Heart (tissue), 3 donors: ENCODE measurements around a stretch of chr2.

GRCh38 chr2:238258070-238258787, 18.4 kb upstream of the HES6 start:
- RAMPAGE, long total RNA, 2 experiments, result no peak in any of the 2 experiments

- RAMPAGE, long total RNA, 2 experiments, result no peak in any of the 2 experiments
Observed at GRCh38 chr2:238265165-238265472, 23.3 kb downstream of the PER2 start.

DNA sequence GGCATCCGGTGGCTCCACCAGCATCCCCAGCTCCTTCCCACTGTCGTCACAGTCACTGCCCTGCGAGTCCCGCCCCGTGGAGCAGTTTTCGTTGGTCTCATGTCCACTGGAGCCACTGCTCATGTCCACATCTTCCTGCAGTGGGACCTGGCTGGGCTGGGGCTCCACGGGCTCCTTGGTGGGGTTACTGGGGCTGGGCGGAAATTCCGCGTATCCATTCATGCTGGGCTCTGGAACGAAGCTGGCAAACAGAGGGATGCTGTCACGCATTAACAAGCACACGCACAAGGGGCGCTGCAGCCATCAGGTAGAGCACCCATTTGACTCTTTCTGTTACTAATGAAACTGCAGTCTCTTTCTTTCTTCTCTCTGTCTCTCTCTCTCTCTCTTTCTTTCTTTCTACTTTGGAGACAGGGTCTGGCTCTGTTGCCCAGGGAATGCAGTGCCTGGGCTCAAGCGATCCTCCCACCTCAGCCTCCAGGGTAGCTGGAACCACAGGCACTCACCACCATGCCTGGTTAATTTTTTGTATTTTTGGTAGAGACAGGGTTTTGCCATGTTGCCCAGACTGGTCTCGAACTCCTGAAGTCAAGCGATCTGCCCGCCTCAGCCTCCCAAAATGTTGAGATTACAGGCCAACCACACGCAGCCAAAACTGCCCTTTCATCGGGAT, 10.6 kb downstream of the PER2 start:
- RAMPAGE, long total RNA, 2 experiments, result no peak in any of the 2 experiments

- RAMPAGE, long total RNA, 2 experiments, result no peak in any of the 2 experiments
Observed at GRCh38 chr2:238328353-238329396, 8.4 kb downstream of the TRAF3IP1 start.

- RAMPAGE, long total RNA, 2 experiments, result no peak in any of the 2 experiments
Observed at GRCh38 chr2:238418244-238418966, 8.3 kb upstream of the ASB1 start.

DNA sequence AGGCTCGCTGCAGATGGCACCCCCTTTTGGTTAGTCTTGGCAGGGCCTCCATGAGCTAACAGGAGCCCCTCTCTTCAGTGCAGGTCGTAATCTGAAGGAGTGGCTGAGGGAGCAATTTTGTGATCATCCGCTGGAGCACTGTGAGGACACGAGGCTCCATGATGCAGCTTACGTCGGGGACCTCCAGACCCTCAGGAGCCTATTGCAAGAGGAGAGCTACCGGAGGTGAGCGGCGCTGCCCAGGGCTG, 6.7 kb downstream of the ASB1 start:
- RAMPAGE, long total RNA, 2 experiments, result no peak in any of the 2 experiments

DNA sequence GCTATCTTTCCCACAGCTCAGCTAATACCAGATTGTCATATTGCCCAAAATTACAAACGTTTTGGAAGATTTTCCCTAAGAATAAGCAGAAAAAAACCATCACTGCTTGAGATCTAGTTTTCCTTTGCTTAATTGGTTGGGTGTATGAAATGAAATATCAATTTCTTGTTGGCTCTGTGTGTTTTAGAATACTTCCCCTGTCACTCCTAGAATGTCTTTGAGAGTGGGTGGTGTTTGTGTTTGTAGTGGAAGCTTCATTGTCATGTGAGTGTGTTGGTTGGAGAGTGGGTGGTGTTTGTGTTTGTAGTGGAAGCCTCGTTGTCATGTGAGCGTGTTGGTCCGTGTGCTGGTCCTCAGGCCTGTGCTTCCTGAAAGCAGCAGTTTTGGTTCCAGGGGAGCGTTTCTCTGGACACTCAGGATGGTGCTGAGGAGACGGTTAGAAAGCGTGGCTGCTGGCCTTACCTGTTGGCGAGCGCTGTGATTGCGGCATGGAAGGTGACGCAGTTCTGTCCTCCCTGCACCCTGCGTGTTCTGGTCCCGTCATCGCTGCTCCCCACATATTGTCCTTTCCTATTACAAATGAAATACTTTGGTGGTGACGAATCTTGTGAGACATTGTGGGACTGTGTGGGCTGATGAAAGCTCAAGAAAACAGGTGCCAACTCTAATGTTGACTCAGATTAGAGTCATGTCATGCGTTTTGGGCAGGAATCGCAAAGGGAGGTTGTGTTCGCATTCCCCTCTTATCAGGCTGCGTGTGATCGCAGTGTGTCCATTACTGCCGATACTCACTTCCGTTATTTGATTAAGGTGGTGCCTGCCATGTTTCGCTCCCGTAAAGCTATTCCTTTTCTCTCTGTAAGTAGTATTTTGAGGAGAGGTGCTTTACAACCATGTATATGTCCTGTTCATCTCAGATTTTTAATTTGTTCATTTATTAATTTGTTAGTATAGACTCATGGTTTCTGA, 12.6 kb downstream of the ASB1 start:
- RAMPAGE, long total RNA, 2 experiments, result no peak in any of the 2 experiments

DNA sequence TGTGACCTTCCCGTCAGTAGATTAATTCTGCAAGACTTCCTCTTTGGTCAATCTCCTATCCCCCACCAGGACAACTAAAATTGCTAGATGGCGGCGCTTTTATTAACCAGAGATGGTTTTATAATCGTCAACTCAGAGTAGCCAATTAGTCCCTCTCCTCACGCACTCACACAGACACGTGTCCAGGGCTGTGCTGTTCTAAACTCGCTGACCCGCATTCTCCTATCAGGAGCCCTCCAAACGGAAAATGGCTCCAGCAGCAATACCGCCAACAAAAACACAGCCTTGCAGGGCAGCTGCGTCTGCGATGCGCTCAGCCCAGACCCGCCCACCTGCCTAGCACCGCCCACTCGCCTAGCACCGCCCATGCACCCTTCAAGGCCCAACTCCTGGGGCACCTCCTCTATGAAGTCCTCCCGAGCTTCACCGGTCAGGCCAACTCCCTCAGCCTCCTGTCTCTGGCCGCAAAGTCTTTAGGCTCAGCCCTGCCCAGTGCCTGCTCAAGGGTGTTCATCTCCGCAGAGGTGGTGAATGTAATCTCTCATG, 119.6 kb downstream of the TWIST2 start:
- RAMPAGE, long total RNA, 2 experiments, result no peak in any of the 2 experiments

- RAMPAGE, long total RNA, 2 experiments, result no peak in any of the 2 experiments
Observed at GRCh38 chr2:239066411-239066809, 218.5 kb downstream of the TWIST2 start.

GRCh38 chr2:239098298-239098709, 250.4 kb downstream of the TWIST2 start:
- RAMPAGE, long total RNA, 2 experiments, result no peak in any of the 2 experiments

DNA sequence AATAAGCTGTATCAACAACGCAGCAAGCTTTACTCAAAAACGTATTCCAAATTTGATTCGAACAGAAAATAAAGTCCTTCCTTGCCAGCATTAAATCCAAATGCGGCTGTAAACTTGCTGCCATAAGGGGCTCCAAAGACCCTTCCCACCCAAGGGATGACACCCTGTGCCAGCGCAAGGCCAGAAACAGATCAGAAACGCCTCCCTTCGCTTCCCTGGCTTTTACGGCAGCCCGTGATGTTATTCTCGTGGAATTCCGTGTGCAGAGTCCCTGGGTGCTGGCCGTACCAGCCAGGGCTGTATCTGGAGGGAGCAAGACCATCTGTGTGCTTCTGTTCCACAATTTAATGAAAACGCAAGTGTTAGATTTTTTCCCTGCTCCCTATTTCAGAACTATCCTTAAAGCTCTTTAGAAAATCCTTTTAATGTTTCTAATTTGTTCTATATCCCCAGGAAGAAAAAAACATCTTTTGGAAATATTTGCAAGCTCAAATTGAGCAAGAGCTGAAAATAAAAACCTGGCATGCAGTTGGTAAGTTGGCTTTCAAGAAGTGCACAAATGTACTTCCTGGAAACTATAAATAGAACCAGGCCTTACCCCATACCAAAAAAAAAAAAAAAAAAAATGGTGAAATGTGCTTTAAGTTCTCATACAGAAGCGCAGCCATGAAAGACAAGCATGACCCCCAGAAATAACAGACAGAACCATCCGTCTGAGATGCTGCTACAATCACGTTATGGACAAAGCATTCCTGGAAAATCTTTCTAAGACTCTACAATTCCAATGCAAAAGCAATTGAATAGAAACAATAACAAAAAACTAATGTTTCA, 178.7 kb downstream of the HDAC4 start:
- RAMPAGE, long total RNA, 2 experiments, result no peak in any of the 2 experiments

DNA sequence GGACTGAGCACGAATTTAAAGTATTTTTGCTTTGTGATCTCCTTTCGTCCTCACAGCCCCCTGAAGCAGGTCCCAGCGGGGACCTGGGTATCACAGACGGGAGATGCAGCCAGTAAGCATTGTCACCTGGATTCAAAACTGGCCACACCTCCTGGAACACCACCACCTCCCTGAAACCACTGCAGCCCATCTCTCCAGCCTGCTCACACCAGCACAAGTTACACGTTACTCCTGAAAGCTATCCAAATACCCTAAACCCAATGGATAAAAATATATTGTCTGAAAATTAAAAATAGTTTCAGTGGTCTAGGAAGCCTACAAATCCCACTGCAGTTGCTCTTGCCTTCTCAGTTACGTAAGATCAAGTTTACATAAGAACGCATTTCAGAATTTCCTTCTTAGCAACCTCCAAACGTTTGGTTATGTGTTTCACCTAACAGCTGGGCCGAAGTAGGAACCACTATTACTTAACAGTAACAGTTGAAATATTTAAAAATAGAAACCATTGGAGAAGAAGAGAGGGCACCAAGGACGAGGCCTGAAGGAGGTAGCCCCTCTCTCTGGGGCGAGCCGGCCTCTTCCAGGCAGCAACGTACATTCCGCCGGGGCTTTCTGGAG, 178.0 kb downstream of the HDAC4 start:
- RAMPAGE, long total RNA, 2 experiments, result no peak in any of the 2 experiments

GRCh38 chr2:239238499-239239296, 162.1 kb downstream of the HDAC4 start:
- RAMPAGE, long total RNA, 2 experiments, result no peak in any of the 2 experiments

- RAMPAGE, long total RNA, 2 experiments, result no peak in any of the 2 experiments
Observed at GRCh38 chr2:239249786-239250400, 150.9 kb downstream of the HDAC4 start.

DNA sequence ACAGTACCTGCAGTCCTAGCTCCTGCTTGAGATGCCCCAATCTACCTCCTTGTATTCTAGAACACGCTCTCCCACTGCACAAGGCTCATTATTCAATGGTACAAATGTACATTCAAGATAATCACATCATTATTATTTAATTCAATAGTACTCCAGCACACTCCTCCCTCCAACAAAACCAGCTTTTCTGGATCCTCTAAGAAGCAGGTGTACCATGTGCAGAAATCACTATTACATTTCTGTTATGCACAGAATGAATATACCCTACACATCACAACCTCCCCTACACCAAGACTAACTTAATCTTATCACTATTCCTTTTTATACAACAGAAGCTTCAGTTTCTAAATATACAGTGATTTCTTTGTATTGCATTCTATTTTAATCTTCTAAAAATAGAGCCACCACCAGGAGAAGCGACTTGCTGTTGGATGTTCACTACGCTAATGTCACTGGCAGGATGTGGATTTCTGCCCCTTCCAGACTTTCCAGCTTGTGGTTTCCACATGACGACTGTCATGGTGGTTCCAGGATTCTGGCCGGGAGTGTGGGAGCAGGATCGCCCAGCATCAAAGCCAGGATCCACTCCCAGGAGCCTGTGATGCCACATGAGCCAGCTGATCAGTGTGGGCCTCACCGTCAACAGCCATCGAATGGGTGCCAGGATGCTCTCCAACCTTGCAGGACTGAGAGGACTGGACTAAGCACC, 149.0 kb downstream of the HDAC4 start:
- RAMPAGE, long total RNA, 2 experiments, result start-site peak on the plus strand in 1 of 2 experiments, centred at position 458 of the sequence, 19 reads per replicate

GRCh38 chr2:239253209-239254072, 147.4 kb downstream of the HDAC4 start:
- RAMPAGE, long total RNA, 2 experiments, result no peak in any of the 2 experiments

DNA sequence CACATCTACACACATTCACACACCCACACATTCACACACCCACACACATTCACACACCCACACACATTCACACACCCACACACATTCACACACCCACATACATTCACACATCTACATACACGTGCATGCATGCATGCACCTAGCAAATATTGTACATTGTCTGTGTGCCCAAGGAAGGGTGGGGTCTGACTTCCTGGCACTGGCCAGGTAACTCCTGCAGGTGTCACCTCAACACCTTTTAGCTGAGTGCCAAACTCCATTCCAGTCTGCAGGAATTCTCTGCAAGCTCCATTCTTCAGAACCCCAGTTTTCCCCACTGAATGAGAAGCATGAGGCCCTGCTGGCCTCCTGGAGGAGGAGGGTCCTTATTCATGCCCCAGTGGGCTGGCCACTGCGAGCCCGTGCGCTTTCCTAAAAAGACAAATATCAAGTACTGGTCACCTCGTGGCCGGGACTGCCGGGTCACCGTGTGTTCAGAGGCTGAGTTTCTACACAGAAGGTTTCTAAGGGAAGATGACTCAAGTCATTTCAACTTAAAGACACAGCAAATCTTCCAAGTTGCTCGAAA, 131.5 kb downstream of the HDAC4 start:
- RAMPAGE, long total RNA, 2 experiments, result no peak in any of the 2 experiments

GRCh38 chr2:239275650-239276253, 125.1 kb downstream of the HDAC4 start:
- RAMPAGE, long total RNA, 2 experiments, result no peak in any of the 2 experiments

DNA sequence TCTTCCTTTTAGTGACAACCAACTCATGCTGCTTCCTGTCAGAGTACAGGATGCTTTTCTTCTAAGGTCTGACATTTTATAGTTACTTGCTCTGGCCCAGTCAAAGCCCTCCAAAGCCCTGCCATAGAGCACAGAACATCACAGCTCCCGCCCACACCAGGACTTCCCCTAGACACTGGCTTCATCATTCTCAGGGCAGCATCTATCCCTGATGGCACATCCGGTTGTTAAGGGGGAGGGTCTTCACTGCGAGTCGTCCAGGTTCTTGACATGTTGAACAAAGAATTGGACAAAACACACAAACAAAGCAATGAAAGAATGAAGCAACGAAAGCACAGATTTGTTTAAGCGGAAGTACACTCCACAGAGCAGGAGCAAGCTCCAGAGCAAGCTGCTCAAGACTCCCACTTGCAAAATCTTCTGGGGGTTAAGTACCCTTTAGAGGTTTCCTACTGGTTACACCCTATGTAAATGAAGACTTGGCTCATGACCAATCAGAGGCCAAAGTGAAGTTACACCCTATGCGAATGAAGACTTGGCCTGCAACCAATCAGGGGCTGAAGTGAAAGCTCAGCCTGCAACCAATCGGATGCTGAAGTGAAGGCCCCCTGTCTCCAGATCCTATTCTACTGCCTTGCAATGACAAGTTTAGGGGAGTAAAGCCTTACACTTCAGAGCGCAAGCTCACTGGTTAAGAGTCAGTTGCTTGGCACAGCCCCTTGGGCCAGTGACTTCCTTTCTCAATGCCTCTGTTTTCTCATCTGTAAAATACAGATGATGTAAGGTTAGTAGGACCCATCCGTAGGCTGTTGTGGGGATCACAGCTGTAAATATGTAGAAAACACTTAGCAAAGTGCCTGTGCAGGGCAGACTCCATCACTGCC, 78.9 kb downstream of the HDAC4 start:
- RAMPAGE, long total RNA, 2 experiments, result no peak in any of the 2 experiments

- RAMPAGE, long total RNA, 2 experiments, result no peak in any of the 2 experiments
Observed at GRCh38 chr2:239391840-239392075, 9.1 kb downstream of the HDAC4 start.